ENCODE measurements around the gene C21orf62.

GRCh38 chr21:31865886-31866430 lies 6.9 kb upstream of the HUNK start:
- PRO-cap, 4 experiments = no peak in any of the 4 experiments
- RAMPAGE, long total RNA, 2 experiments = no peak in any of the 2 experiments
- RRBS = 5% methylated on average over 5 of the region's 17 CpGs

GRCh38 chr21:32298055-32298464 lies 595 bp upstream of the MRAP start:
- PRO-cap, 4 experiments = no peak in any of the 4 experiments
- RAMPAGE, long total RNA, 2 experiments = no peak in any of the 2 experiments
- RRBS = no CpG with 5 or more reads among the region's 5 CpGs

DNA sequence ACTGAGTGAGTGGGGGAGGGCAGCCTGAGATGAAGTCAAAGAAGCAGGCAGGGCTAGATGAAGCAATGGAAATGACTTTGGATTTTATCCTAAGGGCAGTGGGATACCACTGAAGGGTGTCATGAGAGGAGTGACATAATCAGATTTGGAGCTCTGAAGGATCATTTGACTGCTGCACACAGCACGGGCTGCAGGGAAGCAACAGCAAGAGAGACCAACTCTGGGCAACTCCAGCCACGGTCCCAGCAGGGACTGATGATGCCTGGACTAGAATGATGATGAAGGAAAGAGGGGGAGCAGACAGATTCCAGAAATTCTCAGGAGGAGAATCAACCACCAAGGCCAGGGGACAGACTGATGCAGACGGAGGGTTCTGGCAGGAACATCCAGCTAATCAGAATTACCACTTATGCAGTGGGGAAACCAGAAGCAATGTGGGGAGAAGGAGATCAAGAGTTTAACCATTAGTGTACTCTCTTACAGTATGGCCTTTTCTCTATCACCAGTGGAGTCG lies 3.5 kb downstream of the URB1 start:
- PRO-cap, 4 experiments = peak in 3 of 4 experiments; most common plus-strand start position 332 of the sequence (in 1); most common minus-strand start position 254 of the sequence (in 3)
- RAMPAGE, long total RNA, 2 experiments = no peak in any of the 2 experiments
- RRBS = no CpG with 5 or more reads among the region's 4 CpGs

GRCh38 chr21:32393494-32394130 lies 800 bp upstream of the URB1 start:
- PRO-cap, 4 experiments = peak in 4 of 4 experiments; most common plus-strand start chr21:32393633 (in 1); most common minus-strand start chr21:32393669 (in 4)
- RAMPAGE, long total RNA, 2 experiments = no peak in any of the 2 experiments
- RRBS = no CpG with 5 or more reads among the region's 18 CpGs

DNA sequence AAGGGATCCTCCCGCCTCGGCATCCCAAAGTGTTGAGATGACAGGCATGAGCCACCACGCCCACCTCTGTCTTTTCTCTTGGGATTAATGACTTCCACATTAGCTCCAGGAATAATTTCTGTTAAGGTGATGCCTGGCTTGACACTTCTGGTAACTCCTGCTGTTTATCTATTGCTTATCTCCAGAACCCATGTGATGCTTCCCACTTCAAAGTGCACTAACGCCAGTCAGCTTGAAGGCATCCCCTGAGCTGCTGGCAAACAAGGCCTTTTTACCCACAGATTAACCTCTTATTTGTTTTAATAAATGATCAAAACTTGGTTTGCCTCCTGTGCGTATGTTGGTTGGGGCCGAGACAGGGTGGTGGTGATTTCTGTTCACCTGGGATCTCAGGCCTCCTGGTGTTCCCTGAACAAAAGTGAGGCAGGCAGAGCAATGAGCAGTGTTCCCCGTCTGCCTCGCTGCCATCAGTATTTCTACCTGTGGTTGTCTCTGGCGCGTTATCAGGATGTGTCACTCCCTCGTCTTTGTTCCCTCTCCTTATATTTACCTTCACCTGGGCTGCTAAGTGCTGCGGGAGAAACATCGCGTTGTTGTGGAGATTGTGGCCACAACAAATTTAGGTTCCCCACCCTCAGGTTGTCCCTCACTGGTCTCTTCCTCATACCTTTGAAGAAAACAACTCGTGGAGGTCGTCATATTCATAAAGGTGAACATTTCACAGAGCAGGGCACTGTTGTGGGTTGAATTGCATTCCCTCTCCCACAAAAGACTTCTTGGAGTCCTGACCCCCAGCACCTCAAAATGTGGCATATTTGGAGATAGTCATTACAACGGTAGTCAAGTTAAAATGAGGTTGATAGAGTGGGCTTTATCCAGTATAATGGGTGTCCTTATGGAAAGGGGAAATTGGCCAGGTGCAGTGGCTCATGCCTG lies 20.7 kb downstream of the EVA1C start:
- PRO-cap, 4 experiments = peak in 1 of 4 experiments; most common minus-strand start position 515 of the sequence (in 1)
- RAMPAGE, long total RNA, 2 experiments = no peak in any of the 2 experiments
- RRBS = no CpG with 5 or more reads among the region's 17 CpGs

GRCh38 chr21:32505415-32505748 lies 79.9 kb downstream of the TCP10L start:
- PRO-cap, 4 experiments = no peak in any of the 4 experiments
- RAMPAGE, long total RNA, 2 experiments = start-site peak on the minus strand in 1 of 2 experiments, at chr21:32505440-32505490 at its widest, 6 reads per replicate
- RRBS = no CpG with 5 or more reads among the region's 8 CpGs

DNA sequence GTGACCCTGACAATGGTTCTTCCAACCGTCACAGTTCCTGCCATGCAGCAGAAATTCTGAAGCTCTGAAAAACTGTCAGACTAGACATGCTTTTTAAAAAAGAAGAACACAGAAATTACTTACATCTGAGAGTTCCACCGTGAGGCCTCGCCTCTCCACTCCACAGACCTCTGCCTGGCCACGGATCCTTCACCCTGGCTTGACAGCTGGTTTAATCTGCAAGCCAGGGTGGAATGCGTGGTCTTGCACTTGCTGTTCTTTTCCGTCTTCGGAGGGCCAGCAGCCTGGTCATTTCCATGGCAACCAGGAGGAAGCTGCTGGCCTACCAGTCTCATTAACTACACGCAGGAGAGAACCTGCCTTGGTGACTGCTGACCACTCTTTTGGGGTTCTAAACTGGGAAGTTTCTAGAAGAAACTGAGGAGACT lies at the start of gene C21orf62:
Gene C21orf62 (minus strand): TSS at position 235 of the 428 bp plus-strand sequence.
- PRO-cap, 4 experiments = no peak in any of the 4 experiments
- RAMPAGE, long total RNA, 2 experiments = no peak in any of the 2 experiments
- RRBS = no CpG with 5 or more reads among the region's 8 CpGs

GRCh38 chr21:33025001-33025828 lies 520 bp upstream of the OLIG2 start:
- PRO-cap, 4 experiments = no peak in any of the 4 experiments
- RAMPAGE, long total RNA, 2 experiments = no peak in any of the 2 experiments
- RRBS = 8% methylated on average over 10 of the region's 48 CpGs

DNA sequence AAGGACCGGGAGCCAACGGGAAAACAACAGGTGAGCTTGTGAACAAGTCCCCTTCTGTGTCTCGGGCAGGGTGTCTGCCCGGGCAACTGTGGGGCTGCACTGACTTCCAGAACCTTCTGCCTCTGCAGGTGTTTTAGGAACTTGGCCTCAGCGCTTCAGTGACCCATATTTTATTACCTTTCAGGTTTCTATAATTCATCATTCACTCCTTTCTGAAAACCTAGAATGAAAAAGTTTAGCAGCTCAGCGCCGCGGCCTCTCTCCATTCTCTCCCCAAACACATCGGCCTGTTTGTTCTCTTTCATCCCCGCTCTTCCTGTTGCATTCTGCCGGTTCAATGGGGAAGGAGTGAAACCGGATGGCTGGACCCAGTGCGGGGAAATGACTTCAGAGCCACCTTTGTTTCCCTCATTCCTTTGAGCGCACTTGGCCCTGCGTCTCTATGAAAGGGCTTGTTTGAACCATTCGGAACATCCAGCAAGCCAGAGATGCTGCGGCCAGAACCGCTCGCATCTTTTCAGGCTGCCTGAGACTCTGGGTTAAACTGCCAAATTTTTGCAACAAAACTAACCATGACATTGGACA lies 5.4 kb upstream of the OLIG1 start:
- PRO-cap, 4 experiments = no peak in any of the 4 experiments
- RAMPAGE, long total RNA, 2 experiments = no peak in any of the 2 experiments
- RRBS = 12% methylated on average over 4 of the region's 19 CpGs

- PRO-cap, 4 experiments = no peak in any of the 4 experiments
- RAMPAGE, long total RNA, 2 experiments = no peak in any of the 2 experiments
- RRBS = no CpG with 5 or more reads among the region's 14 CpGs
Observed at GRCh38 chr21:33268760-33269688, 2.9 kb downstream of the IL10RB start.

DNA sequence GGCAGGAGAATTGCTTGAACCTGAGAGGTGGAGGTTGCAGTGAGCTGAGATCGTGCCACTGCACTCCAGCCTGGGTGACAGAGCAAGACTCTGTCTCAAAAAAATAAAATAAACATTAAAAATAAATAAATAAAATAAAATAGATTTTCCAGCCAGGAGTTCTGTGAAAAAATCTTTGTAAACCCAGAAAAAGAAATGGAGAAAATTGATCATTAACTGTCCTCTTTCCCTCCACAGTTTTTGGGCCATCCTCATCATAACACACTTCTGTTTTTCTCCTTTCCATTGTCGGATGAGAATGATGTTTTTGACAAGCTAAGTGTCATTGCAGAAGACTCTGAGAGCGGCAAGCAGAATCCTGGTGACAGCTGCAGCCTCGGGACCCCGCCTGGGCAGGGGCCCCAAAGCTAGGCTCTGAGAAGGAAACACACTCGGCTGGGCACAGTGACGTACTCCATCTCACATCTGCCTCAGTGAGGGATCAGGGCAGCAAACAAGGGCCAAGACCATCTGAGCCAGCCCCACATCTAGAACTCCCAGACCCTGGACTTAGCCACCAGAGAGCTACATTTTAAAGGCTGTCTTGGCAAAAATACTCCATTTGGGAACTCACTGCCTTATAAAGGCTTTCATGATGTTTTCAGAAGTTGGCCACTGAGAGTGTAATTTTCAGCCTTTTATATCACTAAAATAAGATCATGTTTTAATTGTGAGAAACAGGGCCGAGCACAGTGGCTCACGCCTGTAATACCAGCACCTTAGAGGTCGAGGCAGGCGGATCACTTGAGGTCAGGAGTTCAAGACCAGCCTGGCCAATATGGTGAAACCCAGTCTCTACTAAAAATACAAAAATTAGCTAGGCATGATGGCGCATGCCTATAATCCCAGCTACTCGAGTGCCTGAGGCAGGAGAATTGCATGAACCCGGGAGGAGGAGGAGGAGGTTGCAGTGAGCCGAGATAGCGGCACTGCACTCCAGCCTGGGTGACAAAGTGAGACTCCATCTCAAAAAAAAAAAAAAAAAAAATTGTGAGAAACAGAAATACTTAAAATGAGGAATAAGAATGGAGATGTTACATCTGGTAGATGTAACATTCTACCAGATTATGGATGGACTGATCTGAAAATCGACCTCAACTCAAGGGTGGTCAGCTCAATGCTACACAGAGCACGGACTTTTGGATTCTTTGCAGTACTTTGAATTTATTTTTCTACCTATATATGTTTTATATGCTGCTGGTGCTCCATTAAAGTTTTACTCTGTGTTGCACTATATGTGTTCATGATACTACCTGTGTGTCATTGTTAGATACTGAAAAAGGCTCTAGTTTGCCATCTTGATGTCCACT lies 28.3 kb upstream of the IFNAR1 start:
- PRO-cap, 4 experiments = no peak in any of the 4 experiments
- RAMPAGE, long total RNA, 2 experiments = no peak in any of the 2 experiments
- RRBS = no CpG with 5 or more reads among the region's 18 CpGs

DNA sequence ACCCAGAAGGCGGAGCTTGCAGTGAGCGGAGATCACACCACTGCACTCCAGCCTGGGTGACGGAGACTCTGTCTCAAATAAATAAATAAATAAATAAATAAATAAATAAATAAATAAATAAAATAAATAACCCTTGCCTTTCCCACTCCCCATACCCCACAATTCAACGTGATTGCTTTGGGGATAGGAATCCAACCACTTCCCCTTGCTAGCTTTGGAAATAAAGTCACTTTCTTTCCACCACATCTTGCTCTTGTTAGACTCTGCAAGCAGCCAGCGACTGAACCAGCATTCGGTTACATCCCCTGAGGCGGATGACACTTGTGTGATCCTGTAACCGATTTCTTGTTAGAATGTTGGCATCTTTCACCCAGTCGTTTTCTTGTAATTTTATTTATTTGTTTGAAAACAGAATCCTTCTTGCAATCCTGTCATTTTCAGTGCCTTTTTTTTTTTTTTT lies 1.7 kb upstream of the IFNGR2 start:
- PRO-cap, 4 experiments = no peak in any of the 4 experiments
- RAMPAGE, long total RNA, 2 experiments = no peak in any of the 2 experiments
- RRBS = no CpG with 5 or more reads among the region's 9 CpGs

GRCh38 chr21:33426637-33427726 lies 23.8 kb downstream of the IFNGR2 start:
- PRO-cap, 4 experiments = no peak in any of the 4 experiments
- RAMPAGE, long total RNA, 2 experiments = start-site peak on the plus strand in 1 of 2 experiments, at chr21:33427000-33427027 at its widest, 23 reads per replicate
- RRBS = no CpG with 5 or more reads among the region's 22 CpGs

- PRO-cap, 4 experiments = no peak in any of the 4 experiments
- RAMPAGE, long total RNA, 2 experiments = start-site peak on the plus strand in 1 of 2 experiments, at chr21:33432282-33432326 at its widest, 20 reads per replicate
- RRBS = no CpG with 5 or more reads among the region's 4 CpGs
Observed at GRCh38 chr21:33431961-33432581, 28.9 kb downstream of the IFNGR2 start.

DNA sequence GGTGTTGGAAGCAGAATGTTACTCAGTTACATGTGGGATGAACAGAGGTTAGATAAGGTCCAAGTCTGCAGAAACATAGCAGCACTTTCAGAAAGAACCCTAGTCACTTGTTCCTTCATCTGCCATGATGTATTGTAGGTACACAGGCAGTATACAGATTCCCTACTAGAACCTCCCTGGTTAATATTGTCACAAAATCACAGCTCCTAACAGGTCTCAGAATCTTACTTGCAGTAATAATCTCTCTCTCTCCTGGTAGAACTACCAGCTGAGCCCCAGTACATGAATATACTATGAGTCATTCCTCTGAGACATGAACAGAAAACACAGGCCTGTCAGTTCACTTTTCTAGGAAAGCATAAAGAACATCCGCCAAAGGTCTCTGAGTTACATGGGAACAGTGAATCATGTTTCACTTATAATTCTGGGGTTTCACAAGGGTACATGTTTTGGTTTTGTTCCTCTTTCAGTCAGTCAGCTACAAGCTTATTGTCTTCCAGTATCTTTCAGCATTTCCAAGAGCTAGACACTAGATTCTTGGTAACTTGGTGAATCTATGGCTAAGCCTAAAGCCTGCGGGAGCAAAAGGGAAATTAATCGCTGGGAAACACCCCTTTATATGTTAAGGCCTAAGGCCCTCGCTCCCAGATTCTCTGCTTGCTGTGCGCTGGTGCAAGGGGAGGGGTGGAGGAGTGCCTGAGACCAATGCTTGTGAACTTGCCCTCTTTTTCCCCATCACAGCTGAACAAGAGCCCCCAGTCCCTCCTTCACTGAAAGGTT lies 31.6 kb downstream of the IFNGR2 start:
- PRO-cap, 4 experiments = no peak in any of the 4 experiments
- RAMPAGE, long total RNA, 2 experiments = no peak in any of the 2 experiments
- RRBS = no CpG with 5 or more reads among the region's 5 CpGs

GRCh38 chr21:33441824-33442665 lies 37.7 kb downstream of the TMEM50B start:
- PRO-cap, 4 experiments = no peak in any of the 4 experiments
- RAMPAGE, long total RNA, 2 experiments = no peak in any of the 2 experiments
- RRBS = no CpG with 5 or more reads among the region's 10 CpGs

- PRO-cap, 4 experiments = no peak in any of the 4 experiments
- RAMPAGE, long total RNA, 2 experiments = no peak in any of the 2 experiments
- RRBS = no CpG with 5 or more reads among the region's 7 CpGs
Observed at GRCh38 chr21:33443348-33443774, 36.4 kb downstream of the TMEM50B start.

- PRO-cap, 4 experiments = peak in 3 of 4 experiments; most common minus-strand start chr21:33644507 (in 3)
- RAMPAGE, long total RNA, 2 experiments = no peak in any of the 2 experiments
- RRBS = no CpG with 5 or more reads among the region's 12 CpGs
Observed at GRCh38 chr21:33644143-33645098, 2.1 kb downstream of the ITSN1 start.

- PRO-cap, 4 experiments = no peak in any of the 4 experiments
- RAMPAGE, long total RNA, 2 experiments = no peak in any of the 2 experiments
- RRBS = no CpG with 5 or more reads among the region's 3 CpGs
Observed at GRCh38 chr21:33645099-33645563, 2.8 kb downstream of the ITSN1 start.

DNA sequence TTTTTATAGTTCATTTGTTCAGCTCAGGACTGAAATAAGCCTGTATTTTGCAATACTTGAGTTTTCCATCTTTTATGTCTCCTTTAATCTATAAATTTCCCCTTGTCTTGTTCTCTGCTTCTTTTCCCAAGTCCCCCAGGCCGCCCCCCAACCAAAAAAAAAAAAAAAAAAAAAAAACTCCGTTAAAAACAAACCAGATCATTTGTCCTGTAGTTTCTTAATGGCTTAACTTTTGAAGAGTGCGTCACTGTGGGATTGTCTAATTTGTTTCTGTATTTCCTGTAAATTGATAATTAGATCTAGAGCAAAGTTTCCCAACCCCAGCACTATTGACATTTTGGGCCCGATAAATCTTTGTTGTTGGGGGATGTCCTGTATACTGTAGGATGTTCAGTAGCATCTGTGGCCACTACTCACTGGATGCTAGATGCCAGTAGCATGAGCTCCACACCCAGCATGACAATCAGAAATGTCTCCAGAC lies 120.8 kb downstream of the ITSN1 start:
- PRO-cap, 4 experiments = no peak in any of the 4 experiments
- RAMPAGE, long total RNA, 2 experiments = no peak in any of the 2 experiments
- RRBS = no CpG with 5 or more reads among the region's 4 CpGs

Measured in uterus (tissue), 7 donors.